Parotid gland (tissue), 1 donor: ENCODE measurements around the genes FSCN2 and MYADML2.

GRCh38 chr17:81483836-81485091 lies 28.3 kb downstream of the ACTG1 start:
- PRO-cap: no peak

DNA sequence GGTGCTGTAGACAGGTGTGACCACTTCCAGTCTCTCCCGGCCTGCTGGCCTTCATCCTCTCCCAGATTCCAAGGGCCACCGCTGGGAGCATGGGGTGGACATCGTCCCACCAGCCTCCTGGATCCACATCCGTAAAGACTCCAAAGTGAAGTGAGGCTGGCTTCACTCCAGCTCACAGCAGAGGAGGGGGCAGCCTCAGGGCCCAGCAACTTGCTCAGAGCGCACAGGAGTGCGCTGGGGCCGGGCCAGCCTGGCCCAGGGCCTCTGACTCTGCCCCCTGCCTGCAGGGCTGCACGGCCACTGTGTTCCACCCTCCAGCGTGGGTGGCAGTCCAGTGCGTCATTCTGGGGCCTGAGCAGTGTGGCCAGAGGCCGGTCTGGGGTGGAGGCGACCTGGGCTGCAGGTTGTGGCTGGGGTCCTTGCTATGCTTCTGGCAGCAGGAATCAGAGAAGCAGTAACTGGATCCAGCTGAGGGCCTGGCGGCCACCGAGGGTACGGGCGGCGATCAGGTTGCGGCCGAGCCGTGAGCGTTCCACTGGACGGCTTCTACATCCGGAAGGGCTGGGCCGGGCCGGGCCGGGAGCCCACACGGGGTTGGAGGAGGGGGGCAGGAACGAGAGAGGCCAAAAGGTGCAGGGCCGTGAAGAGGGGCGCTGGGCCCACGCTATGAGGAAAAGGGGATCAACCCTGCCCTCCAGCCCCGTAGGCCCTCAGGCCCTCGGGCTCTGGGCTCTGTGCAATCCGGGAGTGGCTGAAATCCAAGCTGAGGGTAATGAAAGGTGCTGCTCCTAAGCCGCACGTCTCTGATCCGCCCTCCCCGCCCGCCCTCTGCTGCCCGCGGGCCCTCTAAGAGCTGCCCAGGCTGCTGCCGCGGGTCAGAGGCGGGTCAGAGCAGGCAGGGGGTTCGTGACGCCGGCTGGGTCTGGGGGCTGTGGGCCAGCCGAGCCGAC lies at the start of gene FSCN2:
Gene FSCN2, plus strand, starts transcription at position 878 of the 950 bp plus-strand sequence.
- PRO-cap: no peak

DNA sequence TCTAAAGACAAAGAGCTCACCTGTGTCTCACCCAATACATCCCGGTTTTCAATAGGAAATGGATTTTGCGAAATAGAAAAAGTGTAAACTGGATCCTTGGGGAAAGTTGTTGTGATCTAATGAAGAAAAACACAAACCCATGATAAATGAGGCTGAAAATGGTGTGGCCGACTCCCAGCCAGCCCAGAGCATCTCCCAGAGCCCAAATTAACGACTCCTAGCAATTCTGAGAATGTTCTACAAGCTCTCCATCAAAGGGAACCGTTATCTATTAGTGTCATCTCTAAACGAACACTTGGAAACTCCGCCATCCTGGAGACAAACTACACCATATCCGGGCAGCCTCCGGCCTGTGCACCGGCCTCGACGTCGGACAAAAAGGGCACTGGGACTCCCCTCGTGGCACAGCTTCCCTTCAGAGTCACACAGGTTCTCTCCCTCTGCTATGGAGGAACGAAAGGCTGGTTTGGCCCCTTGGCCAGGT lies 16.9 kb upstream of the FAAP100 start:
- PRO-cap: no peak

DNA sequence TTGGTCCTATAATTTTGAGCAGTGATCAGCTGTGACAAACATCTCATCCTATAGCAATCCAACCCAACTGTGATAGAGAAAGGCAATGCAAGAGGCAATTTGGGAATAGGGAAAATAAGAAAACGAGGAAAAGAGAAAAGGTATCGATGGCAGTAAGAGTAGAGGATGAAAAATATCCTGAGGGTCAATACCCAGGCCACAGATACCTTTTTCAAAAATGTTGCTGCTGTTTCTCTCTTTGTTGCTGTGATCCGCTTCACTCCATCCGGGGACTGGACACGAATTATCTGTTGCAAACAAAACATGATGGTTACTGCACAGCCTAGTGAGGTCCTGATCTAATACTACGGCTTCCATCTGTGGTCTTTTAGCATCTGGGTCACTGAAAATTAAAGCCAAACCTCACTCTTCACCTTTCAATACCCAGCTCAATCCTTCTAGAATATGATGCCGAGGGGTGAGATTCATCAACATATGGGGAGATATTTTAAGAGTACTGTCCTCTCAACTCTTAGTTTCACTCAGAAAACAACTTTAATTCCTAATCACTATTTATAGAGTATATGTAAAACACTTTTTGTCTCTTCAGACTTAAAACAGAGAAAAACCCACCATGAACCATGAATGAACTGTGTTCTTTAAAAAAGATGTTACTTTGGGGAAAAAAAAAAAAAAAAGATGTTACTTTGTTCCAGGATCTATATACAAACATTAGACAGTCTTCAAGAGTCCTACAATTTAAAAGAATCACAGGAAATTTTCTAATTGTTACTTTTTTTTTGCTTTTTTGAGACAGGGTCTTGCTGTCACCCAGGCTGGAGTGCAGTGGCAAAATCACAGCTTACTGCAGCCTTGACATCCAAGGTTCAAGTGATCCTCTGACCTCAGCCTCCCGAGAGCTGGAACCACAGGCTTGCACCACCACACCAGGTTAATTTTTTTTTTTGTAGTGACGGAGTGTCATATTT lies 7.1 kb downstream of the NPLOC4 start:
- PRO-cap: no peak

GRCh38 chr17:81701536-81701882 lies 1.7 kb upstream of the MRPL12 start:
- PRO-cap: no peak

- PRO-cap: no peak
Measured at GRCh38 chr17:81709894-81711066, 1.8 kb upstream of the SLC25A10 start.

DNA sequence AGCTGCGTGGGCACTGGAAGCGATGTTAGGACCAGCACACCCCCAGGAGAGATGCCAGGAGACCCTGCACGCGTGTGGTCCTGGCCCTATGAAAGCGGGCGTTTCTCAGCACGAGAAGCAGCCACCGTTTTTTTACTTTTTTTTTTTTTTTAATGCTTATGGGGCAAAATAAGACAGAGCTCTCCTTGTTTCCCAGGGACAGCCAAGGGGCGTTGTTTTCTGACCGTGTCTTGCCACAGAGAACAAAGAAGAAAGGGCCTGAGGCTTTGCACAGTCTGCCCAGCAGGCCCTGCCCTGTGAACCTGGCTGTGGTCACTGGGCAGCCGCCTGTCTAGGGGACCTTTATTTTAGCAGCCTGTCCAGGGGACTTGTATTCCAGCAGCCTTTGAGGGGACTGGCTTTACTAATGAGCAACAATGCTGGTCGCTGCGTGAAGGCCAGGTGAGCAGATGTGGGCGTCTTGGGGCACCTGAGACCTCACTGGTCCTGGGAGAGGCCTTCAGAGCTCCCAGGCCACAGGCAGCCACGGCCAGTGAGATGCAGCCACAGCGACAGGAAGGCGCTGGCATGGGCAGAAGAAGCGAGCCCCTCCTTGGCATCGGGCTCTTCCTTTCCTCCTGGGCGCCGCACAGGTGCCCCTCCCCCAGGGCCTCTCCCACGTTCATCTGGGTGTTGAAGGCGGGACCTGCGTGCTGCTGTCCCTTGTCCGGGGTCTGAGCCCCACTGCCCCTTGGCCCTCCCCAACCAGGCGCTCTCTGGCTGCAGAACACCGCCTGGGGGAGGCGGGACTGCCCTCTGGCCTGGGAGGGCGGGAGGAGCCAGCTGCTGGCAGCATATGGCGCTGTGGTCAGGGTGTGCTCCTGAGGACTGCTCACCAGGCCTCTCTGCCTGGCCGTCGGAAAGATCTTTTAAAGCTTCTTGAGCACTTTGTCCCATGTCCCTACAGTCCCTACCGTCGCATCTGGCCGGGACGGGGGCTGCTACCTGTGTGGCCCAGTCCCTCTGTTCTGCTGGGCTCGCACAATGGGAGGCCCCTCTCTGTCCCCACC lies 1.3 kb downstream of the SLC25A10 start:
- PRO-cap: no peak

DNA sequence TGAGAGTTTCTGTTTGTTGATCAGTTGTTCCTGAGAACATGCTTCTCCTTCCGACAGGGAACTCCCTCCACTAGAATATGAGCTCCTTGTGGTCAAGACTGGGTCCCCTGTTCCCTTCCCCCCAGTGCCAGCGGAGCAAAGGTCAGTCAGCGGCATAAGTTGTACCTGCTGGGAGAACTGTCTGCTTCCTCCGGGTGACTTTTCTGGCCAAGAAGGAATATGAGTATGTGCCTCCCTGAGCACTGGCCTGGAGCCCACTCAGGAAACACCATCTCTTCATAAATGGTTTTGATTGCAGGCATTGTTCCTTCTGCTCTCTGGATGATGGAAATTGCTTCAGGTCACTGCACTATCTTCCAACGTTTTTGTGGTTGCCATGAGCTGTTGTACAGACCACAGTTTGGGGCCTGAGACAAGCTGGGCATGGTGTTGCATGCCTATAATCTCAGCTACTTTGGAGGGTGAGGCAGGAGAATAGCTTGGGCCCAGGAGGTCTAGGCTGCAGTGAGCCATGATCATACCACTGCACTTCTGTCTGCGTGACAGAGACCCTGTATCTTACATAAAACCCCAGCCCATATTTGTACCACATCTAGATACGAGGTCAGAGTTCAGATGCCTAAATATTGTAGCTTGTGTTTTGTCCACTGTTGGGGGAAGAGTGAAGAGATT lies 2.9 kb upstream of the P4HB start:
- PRO-cap: no peak

DNA sequence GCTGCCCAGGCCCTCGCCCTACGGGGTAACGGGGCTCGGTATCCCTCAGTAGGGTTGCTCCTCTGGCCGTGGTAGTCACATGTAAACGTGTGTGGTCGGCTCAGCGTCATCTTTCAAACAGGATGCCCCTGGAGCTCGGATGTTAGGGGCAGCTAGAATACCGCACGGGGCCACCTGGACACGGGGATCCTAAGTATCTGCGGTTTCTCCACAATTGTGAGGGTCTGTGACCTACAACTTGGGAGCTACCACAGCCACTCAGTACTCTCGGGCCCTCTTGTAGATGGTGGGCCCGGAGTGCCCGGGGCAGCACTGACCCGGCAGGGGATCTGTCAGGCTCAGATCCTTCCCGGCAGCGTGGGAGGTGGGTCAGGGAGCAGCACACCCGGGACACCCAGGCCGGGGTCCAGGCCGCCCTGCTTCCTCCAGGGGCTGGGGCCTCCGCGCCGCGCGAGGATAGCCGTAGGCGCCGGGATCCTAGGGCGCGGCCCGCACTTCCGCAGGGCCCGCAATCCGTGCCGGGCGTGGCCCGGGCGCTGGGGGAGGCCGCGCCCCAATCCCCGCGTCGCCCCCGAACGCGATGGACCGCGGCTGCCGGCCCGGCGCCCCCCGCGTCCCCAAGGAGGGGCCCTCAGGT lies 700 bp downstream of the ARHGDIA start:
- PRO-cap: no peak

- PRO-cap: no peak
Measured at GRCh38 chr17:81905820-81906285, 3.8 kb downstream of the NPB start.

- PRO-cap: no peak
Measured at GRCh38 chr17:81947103-81947432, at the start of gene MYADML2. MYADML2 (minus strand) TSS chr17:81947233.

DNA sequence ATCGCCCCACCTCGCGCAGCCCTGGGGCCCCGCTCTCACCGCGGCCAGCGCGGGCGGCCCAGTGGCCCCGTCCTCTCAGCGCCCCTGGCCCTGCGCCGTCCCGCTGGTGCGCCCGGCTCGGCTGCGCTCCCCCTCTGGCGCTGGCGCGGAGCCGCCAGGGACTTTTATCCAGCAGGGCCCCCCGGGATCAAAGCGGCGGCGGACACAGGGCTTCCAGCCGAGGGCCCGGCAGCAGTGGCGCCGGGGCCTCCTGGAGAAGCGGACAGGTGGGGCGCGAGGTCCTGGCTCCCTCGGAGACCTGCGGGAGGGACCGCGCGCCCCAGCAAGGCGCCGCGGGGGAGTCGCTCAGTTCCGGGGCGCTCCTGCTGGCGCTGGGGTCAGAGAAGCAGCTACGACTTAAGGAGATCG lies 722 bp upstream of the NOTUM start:
- PRO-cap: no peak

DNA sequence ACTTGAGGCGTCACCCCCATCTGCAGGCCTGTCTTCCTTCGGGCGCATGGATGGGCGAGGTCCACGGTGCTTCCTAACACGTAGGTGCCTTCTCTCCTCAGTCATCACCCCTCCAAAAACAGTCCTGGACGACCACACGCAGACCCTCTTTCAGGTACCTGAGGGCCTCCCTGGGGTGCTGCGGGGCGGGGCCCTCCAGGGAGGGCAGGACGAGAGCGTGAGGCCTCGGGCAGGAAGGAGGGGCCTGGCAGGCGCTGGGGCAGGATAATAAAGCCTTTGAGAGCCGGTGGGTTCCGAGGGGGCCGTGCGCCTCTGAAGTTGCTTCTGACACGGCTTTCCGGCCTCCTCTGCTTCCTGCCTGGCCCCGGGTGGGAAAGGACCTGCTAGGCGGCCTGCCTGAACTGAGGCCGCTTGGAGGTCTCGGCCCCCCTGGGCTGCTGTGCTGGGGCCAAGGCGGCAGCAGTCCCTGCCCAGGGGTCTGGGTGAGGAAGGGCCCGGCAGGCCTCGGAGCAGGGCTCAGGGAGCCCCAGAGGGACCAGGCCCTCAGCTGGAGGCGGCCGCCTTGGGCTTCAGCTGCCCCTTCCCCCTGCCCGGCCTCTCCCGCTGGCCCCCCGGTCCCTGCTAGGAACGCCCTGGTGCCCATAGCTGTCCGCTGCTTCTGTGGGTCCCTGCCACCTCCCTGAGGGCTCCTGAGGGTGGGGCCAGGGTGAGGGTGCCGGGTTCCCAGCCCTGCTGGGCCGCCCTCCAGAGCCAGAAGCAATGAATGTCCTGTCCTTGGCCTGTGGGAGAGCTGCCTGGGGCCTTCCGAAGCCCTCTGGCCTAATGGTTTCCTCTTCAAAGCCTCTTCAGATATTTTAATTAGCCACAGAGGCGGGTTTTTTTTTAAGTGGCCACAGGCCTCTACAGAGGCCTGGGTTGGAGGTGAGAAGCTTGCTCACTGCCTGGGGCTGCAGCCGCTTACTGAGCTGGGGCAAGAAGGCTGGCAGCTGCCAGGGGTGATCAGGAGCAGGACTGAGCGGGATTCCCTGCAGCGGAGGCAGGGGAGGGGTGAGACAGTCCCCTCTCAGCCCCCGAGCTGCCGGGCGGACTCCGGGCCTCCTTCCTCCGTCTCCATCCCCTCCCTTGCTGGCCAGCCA lies 10.2 kb downstream of the CENPX start:
- PRO-cap: no peak

DNA sequence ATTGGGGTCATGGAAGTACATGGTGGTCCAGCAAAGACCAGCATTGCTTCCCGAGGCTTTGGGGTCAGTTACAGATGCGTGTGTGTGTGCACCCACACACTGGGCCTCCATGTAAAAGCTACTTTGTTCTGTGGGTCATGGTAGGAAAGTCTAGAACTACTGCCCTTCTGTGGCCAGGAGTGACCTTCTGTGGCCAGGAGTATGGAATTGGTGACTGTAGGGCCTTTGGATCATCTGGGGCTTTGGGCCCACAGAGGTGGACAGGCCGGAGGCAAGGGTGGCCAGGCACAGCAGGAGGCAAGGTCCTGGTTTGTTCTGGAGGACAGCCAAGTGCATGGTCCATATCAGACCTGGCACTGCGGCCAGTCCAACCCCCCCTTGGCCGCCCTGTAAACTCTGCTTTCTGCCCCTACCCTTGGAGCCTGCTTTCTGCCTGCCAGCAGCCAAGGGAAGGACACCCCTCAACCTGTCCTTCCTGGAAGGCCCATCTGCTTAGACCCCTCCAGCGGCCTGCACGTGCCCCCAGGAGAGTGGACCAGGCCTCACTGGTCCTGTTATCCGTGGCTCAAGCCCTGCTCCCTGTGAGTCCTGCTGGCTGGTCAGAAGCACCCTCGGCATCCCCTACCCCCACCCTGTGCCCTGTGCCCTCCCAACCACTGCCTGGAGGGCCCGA lies 2.2 kb upstream of the DCXR start:
- PRO-cap: no peak

DNA sequence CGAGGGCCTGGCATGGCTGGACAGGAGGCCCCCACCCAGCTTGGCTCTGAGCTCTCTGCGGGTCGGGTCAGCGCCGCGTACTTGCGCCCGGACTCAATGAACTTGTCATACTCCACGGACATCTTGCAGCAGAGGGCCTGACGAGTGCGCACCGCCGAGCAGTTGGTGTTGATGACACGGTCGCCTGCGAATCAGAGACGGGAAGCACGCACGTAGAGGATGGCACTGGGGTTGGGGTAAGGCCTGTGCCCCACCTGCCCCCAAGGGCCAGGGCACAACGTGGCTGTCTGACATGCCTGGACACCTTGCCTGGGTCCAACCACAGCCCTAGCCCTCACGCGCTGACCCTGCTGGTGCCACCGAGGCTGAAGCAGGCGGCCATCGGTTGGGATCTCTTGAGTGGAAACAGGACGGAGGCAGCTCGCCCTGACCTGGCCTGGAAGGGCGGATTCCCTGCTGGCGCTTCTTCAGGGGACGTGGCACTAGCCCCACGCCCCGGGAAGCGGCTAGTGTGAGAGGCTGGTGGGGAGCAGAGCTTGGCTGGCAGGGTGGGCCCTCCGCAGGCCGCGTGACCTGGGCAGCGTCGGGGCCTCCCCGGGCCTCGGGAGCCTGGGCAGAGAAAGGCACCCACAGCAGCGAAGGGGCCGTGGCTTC lies 903 bp downstream of the RFNG start:
- PRO-cap: no peak

DNA sequence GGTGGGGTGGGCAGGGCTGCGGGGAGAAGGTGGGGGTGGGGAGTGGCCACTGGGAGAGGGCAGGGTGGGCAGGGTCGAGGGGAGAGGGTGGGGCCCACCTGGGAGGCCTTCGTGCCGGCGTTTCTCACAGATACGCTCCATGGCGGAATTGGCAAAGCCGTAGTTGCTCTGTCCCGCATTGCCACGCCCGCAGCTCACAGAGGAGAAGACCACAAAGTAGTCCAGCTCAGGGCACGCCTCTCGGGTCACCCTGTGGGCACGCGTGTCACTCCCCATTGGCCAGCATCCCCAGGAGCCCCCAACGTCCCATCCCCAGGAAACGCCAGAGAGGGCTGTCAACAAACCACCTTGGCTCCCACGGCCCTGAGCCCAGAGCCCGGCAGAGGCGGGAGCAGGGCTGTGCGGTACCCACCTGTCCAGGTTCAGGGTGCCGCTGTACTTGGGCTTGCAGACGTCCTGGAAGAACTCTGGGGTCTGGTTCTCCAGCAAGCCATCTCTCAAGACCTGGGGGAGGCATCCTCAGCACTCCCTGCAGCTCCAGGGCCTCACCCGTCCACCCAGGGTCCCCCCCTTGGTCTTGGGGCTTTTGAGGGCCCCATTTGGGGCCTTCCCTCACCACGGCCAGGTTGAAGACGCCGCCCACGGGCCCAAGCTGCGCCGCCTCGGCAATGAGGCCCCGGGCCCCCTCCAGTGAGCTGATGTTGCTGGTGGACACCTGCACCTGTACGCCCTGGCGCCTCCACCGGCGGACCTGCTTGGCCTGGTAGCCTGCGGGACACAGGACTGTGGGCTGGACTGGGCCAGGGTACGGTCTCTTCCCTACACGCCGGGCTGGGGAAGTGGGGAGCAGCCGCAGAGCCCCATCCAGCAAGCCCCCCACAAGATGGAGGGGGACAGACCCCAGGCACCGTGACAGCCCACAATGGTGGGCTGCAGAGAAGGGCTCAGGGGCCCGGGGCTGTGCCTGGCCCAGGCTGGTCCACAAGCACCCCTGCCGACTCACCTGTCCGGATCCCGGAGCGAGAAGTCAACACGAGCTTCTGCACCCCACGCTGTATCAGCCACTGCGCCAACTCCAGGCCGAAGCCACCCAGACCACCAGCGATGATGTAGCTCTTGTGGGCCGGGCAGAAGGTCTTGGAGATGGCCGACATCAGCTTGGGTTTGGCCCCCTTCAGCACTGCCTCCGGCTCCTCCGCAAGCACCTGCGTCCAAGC lies 15.7 kb downstream of the FASN start:
- PRO-cap: no peak

DNA sequence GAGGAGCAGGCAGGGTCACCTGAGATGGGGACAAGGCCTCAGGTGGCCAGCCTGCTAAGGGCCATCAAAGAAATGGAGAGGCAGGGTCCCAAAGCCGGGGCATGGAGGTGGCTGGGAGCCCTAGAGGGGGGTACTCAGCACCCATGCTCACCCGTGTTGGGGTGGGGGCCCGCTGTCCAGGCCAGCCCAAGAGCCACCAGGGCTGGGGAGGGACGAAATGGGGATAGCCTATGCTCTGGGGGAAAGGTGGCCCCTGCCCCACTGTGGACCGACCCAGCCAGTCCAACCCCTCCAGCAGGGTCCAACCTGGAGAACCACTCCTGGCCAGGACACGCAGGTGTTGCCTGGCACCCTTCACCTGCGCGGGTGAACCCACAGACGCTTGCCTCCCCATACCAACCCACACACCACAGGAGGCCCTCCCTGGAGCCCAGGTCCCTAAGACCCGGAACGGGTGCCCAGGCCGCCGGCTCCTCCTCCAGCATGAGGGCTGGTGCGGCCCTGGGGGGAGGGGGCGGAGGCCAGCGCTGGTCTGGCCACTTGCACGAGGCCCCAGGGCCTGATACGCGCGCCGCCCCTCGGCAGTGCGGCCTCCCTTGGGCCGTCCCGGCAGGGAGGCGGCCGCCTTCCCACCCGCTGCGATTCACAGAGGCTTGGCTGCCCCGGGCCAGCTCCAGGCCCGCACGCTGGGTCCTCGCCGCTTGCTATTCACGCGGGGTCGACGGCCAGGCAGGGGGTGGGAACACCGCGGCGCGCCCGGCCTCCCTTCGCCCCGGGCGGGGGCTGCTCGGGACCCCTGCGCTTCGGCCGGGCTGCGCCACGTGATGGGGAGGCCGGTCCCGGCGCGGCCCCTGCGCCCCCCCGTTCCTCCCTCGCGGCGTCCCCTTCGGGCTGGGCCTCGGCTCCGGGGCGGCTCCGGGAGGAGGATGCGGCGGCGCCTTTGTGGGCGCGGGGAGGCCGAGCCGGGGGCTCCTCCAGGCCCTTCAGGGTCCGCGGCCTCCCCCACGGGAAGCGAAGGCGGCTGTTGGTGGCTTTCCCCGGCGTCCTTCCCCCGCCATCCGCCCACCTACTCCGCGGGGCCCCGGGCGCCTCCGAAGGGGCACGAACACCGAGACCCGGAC lies 818 bp downstream of the FASN start:
- PRO-cap: no peak

- PRO-cap: no peak
Measured at GRCh38 chr17:82213042-82214054, 706 bp upstream of the CCDC57 start.

DNA sequence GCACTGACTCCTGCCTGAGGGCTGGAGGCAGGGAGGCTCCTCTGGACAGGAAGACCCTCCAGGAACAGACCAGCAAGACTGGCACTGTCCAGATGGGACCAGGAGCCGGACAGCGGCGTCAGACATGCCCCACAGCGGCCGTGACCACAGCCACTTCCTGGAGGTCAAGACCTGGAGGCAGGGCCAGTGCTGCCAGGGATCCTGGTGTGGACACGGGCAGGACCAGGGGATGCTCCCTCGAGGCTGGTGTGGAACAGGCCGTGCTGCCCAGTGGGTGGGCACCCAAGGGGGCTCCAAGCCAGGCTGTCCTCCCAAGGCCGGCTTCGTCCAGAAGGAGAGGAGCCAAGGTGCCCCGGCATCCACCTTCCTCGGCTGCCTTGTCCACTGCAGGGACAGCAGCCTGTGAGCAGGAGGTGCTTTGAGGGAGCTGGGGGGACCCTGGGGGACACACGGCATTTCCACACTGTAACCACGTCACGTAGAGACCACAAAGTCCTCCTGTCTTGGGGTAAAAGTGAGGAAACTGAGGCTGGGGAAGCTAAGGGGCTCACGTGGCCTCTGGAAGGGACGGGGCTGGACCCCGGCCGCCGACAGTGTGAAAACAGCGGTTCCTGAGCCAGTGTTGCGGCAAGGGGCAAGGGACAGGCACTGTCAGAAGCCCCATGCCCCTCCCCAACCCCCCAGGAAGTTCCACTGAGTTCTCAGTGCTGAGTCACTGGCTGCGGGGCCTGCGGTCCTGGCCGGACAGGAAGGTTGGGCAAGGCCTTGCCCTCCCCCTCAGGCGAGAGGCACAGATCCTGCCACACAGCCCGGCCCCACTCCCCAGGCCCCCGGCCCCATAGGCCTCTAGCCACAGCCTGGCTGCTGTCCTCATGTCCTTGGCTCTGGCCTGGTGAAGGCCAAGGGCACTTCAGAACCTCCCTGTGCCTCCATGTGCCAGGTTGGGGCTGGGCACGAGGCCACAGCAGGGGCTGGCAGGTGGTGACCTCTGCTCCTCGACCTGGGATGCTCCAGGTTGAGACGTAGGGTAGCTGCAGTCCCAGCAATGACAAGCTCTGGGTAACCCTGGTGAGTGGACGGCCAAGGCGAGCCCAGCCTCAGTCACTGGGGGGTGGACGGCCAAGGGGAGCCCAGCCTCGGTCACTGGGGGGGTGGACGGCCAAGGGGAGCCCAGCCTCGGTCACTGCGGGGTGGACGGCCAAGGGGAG lies 4.9 kb upstream of the CCDC57 start:
- PRO-cap: no peak

GRCh38 chr17:82236282-82236760 lies 7.5 kb downstream of the SLC16A3 start:
- PRO-cap: no peak